Left ventricle myocardium (tissue), 1 donor: ENCODE results near the genes C3orf52 and BTLA.

DNA sequence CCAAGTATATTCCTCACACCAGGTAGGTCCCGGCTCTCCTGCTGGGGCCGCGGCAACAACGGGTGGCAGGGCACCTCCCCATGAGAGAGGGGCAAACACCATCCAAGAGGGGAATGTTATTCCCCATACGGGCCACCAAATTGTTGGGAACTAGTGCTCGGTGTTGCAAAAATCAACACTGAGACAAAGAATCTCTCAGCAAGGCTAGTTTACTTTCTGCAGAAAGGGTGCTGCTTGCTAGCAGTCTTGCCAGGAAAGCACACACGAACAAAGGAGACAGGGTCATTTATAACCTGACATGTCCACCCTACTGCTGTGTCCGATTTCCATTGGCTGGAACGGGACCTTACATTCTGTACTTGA lies 102.1 kb upstream of the NECTIN3 start:
- PRO-cap: no peak

DNA sequence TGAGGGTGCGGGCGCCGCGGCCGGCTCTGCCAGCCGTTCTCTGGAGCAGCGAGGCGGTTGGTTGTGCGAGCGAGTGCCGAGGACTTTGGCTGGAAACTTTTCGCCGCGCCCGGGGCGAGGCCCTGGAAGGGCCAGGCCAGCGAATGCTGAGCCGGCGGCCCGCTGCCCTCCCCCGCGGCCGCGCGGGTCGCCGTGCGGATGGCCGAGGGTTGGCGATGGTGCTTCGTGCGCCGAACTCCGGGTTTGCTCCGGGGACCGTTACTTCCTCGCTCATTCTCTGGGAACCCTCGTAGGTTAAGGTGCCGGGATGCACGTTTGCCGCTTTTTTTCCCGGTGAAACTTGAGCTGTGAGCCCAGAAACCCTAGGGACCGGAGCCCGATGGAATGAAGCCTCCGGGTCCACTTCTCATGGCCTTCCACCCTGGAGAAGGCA lies 622 bp downstream of the NECTIN3 start:
- PRO-cap: no peak

DNA sequence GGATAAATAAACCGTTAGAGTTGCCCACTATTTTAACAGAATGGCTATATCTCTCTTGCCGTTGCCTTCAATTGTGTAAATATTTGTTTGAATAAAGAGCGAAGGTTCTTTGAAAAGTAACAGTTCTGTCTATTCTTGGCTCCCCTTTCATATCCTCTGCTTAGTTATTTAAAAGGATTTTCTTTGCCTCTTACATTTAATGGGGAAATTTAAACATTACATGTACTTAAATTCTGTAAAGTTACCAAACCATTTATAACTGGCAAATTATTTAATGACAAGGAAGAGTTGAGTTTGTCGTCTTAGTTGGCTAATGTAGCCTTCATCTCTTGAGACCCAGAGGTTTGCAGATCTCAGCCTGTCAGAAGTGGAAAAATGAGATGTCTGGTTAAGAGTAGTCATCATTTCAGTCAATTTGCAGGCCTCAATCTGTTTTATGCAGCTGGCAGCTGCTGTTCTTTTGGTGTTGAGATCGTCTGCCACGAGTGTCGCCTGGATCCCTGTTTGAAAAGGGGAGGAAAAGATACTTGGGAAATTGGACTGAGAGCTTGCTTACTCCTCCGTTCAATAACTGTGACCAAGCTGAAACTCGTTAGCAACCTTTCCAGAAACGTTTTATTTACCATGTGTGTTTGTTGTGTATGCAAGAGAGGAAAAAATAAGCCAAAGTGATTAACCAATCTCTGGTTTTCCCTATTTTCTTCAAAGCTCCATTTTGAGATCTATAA lies 2.2 kb downstream of the PHLDB2 start:
- PRO-cap: no peak

GRCh38 chr3:111999849-112000914 lies 1.5 kb downstream of the TAGLN3 start:
- PRO-cap: no peak

DNA sequence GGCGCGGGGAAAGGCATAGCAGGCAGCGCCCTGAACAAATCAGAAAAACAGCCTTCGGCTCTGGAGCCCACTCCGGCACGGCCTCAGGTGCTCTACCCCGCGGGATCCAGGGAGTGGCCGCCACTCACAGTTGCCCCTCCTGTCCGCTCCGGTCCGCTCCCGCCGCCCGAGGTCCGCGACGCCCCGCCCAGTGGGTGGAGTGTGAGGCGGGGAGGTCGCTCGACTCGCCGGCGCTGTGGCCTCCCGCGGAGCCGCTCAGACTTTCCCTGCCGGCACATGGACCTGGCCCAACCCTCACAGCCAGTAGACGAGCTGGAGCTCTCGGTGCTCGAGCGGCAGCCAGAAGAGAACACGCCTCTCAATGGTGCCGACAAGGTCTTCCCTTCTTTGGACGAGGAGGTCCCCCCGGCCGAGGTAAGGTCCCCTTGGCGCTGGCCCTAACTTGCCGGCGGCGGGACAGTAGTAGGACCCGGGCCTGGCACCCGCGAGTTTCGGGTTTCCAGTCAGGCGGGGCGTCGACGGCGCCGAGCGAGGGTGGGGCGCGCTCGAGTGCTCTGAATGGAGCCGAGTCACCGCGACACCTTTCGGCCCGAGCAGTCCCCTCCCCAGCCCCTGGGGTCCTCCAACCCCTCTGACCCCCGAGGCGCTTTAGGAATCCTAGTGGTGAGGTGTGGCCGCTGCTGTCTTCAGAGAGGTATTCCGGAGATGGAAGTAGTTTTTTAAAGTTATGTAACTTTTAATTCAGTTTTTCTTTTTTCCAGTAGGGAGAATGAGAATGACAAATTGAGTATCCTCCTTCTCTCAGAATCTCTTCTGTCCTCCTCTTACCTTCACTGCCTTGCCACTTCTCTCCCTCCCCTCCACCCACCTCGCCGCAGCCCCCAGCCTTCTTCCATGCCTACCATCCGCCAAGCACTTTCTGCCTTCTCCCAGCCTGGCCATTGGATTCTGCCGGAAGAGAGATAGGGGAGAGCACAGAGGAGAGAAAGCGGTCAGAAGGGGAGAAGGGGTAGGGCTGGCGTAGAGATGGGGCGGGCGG lies at the start of gene C3orf52:
TSS of gene C3orf52 (plus strand) at position 258 of the 1,039 bp plus-strand sequence.
- PRO-cap: bidirectional peak, plus-strand start at position 306 of the sequence, minus-strand start at position 132 of the sequence

DNA sequence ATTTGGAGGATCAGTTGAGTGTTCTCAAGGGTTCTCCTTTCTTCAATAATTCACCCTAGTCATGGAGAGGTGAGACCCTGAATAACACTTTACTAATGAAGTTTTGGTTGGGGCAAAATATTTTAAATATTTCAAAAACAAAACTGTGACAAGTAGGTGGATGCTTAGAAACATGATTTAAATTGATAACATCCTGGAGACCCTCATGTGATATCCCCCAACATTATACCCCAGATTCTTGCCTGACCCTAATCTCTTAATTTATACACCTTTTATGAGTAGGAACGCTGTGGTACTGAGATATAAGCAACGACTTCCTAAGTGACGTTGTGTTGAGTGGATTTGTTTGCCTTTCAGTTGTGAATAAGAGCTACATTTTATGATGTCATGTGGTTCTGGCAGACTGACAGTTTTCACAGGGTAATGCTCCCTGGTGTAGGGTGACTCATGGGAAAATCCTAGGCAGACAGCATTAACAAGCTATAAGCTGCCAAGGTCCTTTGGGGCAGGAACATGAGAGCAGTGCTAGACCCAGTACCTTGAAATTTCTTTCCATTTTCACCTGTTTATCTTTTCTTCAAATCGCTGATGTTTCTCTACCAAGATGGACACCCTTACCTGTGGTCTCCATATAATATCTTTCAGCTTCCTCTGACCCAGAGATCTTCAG lies 11.1 kb downstream of the C3orf52 start:
- PRO-cap: no peak

DNA sequence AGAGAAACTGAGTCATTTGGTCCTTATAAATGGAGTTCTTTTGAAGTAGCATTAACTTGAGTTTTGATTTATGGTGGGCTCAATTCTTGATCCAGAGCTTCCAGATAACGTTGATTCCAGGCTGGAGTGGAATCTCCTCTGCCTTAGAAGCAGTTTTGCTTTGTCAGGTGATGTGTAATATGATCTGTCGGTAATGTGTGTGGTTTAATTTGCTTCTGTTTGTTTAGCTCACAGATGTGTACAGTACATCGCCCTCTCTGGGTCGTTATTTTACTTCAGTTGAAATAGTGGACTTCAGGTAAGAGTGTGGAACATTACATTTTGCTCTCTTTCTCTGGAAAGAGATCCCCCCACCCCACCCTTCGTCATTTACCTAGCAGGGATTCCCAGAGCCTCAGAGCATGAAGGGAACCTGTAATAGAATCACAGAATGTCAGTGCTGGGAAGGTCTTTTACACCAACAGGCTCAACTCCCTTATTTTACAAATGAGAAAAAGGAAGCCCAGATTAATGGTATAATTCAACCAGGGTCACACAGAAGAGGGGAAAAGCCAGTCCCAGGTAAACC lies 23.2 kb downstream of the C3orf52 start:
- PRO-cap: no peak

DNA sequence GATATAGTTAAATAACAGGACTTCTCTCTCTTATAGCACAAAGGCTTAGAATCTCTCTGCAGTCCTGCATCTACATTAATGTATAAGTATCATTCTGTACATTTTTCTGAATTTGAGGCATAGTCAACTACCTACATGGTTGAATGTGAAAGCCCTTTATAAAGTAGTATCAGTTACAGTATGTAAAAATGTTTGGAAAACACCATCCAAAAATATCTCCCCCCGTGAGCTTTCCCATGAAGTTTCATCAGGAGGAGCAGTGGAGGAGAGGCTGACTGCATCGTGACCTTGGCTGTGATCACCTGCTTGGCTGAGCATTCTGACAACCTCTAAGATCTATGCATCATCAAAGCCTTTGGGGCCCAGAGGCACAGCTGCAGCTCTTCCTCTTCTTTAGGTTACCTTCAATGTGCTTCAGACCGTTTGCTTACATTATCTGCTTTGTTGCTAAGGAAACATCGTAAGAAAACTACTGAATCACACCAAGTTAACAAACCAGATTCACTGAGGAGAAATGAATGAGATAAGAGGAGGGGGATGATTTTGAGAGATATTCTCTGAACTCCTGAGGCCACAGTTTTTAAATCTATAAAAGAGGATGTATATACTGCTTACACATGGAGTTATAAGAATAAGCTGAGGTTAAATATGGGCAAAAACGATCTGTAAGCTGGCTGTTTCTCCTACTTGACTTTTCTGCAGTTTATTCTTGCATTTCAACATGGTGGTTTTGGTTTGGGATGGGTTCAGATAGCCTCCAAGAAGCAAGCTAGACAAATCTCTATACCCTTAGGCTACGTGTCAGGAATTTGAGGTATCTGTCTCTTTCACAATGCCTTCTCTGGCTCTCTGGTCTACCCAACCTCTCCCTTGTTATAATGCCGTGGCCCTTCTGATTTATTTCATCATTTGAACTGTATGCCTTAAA lies 4.1 kb downstream of the GCSAM start:
- PRO-cap: no peak

DNA sequence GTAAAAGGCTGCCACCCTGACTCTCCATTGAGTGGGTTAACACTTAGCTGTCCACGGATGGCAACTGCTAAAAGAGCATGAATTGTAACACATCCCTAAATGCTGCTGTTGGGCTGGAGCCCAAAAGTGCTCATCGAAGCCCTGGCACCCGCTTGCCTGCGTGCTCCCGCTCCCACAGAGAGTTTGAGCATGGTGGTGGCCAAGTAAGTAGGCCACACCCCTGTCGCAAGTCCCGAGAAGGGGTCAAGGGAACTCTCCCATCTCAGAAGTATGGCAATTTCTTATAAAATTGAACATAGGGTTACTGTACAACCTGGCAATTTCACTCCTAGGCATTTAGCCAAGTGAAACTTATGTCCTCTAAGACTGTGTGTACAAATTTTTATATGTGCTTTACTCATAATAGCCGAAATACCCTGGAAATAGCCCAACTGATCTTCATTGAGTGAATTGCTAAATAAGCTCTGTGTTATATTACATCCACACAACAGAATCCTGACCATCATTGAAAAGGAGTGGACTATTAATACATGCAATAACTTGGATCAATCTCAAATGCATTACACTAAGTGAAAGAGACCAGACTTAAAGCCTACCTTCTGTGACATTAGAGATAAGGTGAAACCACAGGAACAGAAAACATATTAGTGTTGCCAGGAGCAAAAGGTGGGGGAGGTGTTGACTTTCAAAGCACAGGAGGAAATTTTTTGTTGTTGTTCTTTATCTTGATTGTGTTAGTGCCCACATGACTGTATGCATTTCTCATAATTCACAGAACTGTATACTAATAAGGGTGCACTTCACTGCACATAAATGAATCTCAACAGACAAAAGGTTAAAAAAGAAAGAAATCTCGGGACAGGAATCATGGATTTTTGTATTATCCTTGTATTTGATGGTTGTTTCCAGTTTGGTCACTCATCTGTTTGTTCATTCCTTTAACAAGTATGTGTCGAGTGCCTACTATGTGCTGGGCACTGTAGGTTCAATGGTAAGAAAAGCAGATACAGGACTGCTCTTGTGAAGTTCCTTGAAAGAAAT lies 1.6 kb upstream of the GCSAM start:
- PRO-cap: no peak

- PRO-cap: no peak
Measured at GRCh38 chr3:112136688-112137446, 3.8 kb upstream of the GCSAM start.

- PRO-cap: no peak
Measured at GRCh38 chr3:112168362-112168945, 35.4 kb upstream of the GCSAM start.

DNA sequence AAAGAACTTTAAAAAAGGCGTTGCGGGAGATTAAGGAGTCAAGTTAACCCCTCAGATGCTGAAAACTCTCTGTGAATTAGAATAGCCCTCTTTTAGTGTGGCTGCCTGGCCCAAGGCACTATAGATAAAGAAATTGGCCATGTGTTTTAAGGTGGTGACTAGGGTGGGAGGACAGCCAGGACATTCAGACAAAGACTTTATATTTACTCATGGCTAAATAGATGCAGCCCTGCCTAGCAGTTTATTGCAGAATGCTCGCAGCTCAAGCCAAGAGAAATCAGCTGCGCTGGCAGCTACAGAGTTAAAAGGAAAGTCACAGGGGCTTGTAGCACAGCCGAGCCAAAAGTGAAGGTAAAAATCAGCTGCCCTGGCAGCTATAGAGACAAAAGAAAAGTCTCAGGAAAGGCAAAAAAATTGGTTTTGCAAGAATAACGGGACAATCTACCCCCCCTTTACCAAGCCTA lies 9.4 kb upstream of the SLC9C1 start:
- PRO-cap: no peak

DNA sequence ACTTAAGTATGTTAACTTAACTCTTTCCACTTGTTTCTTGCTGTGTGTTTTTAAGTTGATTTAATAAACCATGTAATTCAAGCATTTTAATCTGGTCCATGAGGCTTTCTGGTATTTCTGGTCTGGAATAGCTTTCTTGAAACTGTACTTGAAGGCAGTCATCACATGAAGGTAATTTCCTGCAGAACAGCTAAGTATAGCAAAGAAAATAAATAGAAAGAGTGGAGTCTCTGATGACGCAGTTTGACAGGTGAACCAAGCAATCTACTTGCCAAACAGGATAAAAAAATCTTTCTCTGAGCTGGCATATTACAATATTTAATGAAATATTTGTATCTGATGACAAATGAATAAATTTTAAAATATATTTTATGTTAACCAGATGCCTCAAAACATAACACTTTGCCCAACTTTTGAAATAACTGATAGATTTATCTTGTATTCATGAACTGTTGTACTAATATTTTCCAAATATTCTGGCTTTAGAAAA lies 74.8 kb downstream of the BTLA start:
- PRO-cap: no peak

DNA sequence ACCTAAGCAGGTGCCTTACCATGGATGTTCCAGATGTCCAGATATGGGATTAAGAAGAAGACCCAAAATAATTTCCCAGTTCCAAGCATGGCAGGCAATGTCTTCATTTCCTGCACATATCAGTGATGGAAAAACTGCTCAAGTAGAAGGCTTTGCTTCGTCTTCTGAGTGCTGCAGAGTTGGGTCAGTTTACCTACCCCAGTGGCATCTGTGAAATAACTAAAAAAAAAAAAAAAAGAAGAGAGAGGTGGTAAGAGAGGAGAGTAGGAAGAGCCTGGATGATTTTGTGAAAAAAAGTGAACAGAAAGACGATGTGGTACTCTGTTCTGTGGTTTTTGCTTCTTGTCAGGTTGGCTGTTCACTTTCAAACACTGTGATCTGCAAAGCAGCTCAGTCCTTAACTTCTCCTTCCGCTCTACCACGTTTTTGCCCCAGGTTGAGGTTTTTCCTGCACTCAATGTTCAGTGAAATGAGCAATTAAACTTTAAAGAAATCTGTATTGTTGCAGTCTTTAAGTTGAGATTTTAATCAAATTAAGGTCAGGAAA lies at the start of gene BTLA:
TSS of gene BTLA (minus strand) at position 221 of the 547 bp plus-strand sequence.
- PRO-cap: no peak

DNA sequence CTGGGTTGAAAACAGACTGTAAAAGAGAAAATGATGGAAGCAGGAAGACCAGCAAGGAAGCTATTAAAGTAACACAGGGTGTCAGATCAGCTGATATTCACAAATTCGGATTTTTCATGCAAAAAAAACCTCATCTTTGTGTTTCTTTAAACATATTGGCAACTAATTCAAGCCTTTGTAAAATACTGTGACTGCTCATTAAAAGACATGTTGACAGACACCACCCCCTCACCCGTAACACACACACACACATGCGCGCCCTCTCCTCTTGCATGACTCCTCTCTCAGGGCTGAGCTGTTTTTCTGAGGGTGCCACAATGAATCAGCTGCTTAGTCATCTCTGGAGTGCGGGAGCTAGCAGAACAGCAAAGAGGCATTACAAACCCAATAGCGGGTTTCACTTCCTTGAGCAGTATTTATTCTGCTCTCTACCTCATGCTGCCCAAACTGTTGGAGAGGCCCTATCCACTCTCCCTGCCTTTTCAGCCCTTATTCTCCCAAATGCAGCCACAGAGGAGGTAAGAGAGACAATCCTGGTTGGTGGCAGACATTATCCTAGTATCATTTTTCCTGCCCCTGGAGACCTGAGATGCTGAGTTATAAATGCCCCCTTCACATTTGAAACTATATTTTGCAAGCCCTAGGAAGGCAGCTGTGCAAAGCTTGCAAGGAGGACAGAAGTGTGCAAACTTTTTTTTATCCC lies 35.9 kb upstream of the CCDC80 start:
- PRO-cap: no peak

DNA sequence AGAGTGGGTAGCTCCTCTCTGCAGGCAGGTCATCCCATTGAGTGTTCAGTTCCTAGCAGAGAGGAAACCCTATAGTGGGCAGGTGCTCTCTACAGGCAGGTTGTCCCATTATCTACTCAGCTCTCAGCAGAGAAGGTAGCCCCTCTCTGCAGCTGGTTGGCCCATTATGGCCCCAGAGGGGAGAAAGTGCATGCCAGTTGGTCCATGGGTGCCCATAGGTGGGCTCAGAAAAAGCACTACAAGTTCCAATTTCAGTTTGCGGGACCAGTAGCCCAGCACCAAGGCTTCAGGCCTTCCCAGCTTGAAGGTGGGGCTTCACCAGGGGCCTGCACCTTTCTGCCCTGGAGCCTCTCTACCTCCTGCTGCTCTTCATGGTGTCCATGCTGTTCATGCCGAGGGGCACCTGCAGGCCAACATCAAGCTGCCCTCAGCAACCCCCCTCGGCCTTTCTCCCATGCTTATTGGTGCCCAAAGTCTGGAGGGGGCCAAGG lies 11.3 kb downstream of the CD200R1L start:
- PRO-cap: no peak

- PRO-cap: no peak
Measured at GRCh38 chr3:113166425-113167514, 44.6 kb upstream of the BOC start.

- PRO-cap: no peak
Measured at GRCh38 chr3:113193153-113193735, 18.1 kb upstream of the BOC start.

- PRO-cap: no peak
Measured at GRCh38 chr3:113193776-113194180, 17.6 kb upstream of the BOC start.

GRCh38 chr3:113245768-113246234 lies 34.4 kb downstream of the BOC start:
- PRO-cap: bidirectional peak, plus-strand start at chr3:113245954, minus-strand start at chr3:113245927